NB4 (cell line): ENCODE measurements around the genes TPI1, ATN1 and SLC2A3.

GRCh38 chr12:6688041-6688389 lies 1.2 kb downstream of the ZNF384 start:
- RRBS = no CpG with 5 or more reads among the region's 3 CpGs

GRCh38 chr12:6763682-6764908 lies 2.1 kb upstream of the PTMS start:
- RRBS = 88% methylated on average over 1 of the region's 21 CpGs

DNA sequence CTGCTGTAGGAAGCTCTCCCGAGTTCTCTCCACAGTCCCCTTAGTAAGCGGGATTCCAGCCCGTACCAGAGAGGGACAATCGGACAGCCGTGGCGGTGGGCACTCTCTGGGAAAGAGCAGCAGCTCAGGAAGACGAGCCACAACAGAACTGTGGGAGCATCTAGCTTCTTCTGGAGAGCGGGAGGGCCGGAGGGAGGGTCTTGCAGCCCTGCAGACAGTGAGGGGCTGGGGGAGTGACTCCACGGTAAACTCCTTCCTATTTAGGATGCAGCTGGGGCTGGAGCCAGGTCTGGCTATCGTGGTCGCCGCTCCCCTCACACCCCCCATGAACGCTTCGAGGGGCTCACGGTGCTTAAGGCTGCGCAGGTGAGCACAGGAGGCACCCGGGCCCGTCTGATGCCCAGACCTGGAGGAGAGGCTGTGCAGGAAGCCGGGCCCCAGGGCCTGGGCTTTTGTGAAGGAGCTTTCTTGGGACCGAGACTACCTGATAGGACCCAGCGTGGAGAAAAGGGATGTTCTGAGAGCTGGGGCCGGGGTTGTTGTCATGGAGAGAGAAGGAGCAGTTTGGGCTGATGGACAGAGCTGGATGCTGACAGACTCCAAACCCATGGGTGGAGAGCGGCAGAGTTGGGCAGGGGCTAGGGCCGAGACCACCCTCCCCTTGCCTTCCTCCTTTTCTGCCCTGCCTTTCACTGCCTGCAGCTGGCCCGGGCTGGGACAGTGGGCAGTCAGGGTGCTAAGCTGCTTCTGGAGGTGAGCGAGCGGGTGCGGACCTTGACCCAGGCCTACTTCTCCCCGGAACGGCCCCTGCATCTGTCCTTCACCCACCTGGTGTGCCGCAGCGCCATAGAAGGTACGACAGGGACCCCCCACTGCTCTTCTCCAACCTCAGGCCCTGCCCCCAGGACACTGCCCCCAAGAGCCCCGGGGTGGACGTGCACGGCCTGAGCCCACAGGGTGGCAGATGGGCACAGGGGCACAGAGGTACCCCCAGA lies 3.7 kb upstream of the GNB3 start:
- RRBS = 90% methylated on average over 9 of the region's 37 CpGs

GRCh38 chr12:6837716-6838235 lies 2.9 kb upstream of the GNB3 start:
- RRBS = no CpG with 5 or more reads among the region's 19 CpGs

- RRBS = no CpG with 5 or more reads among the region's 13 CpGs
Measured at GRCh38 chr12:6843314-6843930, 2.7 kb downstream of the GNB3 start.

- RRBS = 2% methylated on average over 6 of the region's 57 CpGs
Measured at GRCh38 chr12:6867005-6867677, at the start of gene TPI1. Gene TPI1, plus strand, starts transcription at chr12:6867531.

GRCh38 chr12:6899715-6900508 lies 4.7 kb upstream of the LRRC23 start:
- RRBS = no CpG with 5 or more reads among the region's 12 CpGs

DNA sequence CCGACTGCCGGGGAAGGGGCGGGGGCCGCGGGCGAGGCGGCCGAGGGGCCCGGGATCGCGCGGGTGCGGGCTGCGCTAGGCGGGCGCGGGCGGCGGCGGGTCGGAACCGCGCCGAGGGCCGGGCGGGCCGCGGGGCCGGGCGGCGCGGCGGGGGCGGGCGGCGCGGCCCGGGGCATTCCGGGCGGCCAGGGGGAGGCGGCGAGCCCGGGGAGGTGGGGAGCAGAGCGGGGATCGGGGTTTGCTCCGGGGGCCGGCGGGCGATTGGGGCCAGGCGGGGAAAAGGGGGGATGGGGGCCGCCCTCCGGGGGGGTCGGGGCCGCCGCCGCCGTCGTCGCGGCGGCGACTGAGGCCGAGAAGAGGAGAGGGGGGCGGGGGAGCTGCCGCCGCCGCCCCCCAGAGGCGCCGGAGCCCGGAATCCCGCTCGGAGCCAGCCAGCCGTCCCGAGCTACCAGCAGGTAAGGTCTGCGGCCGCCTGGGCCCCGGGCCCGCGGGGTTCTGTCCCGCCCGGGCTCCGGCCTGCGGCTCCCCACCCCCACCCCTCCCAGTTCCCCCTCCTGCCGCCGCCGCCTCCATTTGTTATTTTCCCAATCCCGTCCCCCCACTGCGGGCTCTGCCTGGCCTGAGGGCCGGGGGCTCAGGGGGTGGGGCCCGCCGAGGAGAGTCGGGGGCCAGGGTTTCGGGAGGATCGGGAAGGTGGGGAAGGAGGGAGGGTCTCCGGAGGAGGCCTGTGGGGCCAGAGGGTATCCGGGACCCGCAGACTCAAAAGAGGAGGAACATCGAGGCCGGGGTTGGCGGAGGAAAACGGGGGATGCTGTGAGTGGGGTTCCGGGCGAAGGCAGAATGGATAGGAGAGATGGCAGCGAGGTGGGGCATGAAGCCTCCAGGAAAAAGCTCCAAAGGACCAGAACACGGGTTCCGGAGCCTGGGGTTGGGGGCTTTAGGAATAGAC lies at the start of gene ATN1:
ATN1 (plus strand) TSS at position 30 of the 949 bp plus-strand sequence.
- RRBS = 16% methylated on average over 70 of the region's 106 CpGs

DNA sequence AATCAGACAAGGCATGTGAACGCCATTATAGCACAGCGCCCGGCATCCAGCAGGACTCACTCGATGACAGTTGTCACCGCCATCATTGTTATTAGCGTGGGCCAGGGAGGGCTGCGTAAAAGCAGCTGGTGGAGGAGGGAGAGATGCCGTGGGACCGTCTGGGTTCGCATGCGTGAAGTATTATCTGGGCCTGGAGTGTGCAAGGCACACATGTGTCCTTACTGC lies 315 bp upstream of the PTPN6 start:
- RRBS = no CpG with 5 or more reads among the region's 11 CpGs

DNA sequence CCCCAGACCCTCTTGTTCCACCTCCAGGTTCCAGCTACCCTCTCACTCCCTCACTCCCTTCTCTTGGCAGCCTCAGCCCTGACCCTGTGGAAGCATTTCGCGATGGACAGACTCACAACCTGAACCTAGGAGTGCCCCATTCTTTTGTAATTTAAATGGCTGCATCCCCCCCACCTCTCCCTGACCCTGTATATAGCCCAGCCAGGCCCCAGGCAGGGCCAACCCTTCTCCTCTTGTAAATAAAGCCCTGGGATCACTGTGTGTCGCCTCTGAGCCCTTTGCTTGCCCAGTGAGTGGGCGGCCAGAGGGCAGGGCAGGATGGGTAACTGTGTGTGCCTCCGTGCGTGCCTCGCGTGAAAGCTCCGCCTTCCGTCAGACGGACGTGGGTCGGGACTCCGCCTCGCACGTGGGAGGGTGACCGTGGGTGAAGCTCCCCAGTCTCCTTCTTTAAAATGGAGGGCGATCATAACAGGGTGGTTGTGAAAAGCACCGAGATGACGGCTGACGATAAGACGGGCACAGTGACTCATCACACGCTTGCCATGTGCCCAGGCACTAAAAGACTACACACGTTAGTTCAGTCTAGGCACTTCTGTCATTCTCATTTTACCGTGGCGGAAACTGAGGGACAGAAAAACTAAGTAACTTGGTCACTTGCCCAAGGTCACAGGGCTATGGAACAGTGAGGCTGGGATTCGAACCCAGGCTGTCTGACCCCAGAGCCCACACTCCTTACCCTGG lies 9.2 kb downstream of the PHB2 start:
- RRBS = no CpG with 5 or more reads among the region's 27 CpGs

GRCh38 chr12:6962532-6963441 lies 7.7 kb downstream of the PHB2 start:
- RRBS = 96% methylated on average over 7 of the region's 34 CpGs

DNA sequence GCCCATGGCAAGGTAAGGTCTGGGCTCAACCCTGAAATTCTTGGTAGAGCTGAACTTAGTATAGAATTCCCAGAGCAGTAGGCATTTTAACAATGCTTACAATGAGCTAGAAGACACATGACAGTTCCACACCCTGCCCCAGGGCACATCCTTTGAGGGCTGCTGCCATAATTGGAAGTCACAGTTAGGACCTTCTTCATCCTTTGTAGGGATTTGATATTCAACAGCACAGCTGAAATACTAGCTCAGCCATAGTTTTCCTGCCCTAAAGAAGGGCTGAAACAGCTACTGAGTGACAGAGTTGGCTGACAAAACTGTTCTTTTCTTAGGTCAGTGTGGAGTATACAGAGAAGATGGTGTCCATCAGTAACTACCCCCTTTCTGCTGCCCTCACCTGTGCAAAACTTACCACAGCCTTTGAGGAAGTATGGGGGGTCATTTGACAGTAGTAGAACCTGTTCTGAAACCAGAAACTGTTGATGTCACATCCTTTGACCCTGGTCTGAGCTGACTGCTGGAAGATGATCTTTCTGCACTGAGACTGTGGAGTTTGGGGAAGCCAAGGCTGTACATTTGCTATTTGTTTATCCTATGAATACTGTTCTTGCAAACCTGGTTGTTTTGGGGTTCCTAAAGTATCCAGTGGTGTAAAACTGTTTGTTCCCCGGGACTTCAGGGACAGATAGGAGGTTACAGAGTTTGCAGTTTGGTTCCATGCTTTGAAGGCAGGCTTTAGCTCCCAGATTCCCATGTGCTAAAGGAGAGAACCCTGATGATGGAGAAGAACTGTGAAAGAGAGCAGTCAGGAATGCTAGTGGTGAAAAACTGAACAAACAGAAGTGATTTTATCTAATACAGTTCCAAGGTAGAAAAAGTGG lies 4.9 kb downstream of the EMG1 start:
- RRBS = no CpG with 5 or more reads among the region's 1 CpG

GRCh38 chr12:7069762-7070628 lies 9.5 kb downstream of the C1S start:
- RRBS = no CpG with 5 or more reads among the region's 15 CpGs

DNA sequence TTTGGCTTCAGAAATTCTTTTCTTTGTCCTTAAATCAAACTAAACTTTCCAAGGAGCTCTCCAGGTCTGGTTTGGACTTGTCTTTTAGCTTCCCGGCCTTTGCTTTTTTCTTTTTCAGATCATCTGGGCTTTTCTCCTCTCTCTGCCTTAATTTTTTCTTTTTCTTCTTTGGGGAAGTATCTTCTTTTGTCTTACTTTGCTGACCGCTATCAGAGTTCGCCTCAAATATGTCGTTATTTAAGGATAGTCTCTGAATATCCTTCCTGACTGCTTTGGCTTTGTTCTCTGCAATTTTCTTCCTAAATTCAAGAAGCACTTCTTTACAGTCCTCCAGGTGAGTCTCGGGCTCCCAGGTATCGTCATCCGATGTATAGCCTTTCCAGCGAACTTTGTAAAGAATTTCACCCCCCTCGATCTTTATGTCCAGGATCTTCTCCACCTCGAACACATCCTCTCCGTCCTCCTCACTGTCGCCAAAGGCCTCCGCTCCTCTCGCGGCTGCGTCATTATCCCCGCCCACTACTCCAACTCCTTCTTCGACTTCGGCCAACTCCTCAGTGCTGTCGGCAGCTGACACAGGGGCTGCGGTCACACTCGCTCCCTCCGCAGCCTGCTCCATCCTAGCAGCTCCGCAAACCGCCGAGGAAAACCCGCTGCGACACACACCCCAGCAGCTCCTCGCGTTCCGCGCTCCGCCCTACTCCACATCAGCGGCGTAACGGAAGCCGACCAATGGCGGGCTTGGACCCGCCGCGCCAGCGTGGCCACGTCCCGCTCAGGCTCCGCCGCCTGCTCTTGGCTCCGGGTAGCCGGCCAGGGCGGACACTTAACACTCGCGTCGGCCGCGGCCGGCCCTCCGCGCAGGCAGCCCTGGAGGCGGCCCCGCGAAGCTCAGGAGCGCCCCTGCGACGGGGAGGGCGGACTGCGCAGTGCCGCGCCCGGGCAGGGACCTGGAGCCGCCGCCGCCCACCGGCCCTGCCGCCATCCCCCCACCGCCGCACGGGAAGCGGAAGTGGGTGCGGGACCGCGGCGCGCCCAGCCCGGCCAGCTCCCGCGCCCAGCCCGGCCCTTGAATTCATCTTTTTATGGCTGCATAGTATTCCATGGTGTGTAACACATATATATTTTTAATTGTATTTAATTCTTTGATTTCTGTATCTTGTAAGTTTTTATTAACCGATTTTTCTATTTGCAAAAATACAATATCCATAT lies 4.2 kb downstream of the CD163L1 start:
- RRBS = 3% methylated on average over 23 of the region's 87 CpGs

DNA sequence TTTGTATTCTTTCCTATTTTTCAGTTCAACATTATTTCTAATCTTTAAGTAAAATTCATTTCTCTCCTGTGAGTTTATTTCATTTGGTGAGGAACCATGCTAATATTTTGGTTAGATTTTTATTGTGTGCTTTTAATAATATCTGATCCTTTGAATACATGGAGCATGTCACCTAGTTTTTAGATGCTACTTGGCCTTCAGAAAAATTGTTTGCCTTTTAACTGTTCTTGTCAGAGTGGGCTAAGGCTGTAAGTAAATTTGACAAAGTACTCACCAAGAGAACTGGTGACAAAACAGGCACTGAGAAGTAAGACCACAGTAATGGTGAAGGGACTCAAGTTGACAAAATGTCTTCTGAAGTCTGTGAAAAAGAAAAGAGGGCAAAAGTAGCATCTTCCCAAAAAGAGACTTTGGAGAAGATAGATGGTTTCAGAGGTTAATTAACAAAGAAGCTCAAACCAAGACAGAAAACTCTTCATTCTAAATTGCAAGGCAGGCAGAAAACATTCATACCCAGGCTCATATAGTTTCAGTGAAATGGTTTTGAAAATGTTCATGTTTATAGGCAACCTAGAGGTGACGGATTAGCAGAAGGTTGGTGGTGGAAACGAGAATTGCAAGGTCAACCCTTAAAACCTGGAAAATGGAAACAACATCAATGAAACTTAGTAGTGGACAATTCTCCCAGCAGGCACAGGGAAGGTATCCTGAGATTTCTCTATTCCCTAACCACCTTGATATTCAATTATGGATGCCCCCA lies 1.2 kb downstream of the CD163 start:
- RRBS = no CpG with 5 or more reads among the region's 2 CpGs

DNA sequence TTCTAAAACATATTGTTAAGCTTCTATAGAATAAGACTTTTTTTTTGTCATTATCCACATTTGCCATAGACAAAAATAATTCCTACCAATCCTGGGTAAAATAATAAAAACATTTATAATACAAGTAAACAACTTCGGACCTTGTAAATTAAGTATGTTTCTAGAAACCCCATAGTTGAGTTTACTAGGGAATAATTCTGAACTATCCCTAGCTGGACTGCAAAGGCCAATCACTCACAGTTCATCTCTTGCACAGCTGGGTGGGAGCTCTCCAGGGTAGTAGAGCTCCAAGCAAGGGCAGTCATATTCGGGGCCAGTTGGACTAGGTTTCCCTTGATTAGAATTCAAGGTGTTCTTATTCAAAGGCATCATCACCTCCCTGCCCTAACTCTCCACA lies 3.5 kb downstream of the SLC2A3 start:
- RRBS = no CpG with 5 or more reads among the region's 2 CpGs

DNA sequence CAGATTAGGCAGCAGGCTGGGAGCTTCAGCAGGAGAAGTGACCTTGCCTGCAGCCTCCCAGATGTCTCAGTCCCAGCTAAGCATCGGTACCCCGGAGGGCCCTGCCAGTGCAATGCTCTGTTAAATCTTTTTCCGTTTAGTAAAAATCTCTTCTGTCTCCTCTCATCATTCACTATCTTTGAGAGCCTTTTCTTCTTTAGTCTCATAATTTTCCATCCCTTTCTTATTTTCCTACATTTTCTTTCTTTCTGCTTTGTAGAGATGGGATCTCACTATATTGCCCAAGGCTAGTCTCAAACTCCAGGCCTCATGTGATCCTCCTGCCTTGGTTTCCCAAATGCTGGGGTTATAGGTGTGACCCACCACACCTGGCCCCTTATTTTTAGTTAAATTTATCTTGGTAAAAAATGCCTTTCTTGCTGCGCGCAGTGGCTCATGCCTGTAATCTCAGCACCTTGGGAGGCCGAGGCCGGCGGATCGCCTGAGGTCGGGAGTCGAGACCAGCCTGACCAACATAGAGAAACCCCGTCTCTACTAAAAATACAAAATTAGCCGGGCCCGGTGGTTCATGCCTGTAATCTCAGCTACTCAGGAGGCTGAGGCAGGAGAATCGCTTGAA lies 1.1 kb downstream of the SLC2A3 start:
- RRBS = no CpG with 5 or more reads among the region's 15 CpGs

DNA sequence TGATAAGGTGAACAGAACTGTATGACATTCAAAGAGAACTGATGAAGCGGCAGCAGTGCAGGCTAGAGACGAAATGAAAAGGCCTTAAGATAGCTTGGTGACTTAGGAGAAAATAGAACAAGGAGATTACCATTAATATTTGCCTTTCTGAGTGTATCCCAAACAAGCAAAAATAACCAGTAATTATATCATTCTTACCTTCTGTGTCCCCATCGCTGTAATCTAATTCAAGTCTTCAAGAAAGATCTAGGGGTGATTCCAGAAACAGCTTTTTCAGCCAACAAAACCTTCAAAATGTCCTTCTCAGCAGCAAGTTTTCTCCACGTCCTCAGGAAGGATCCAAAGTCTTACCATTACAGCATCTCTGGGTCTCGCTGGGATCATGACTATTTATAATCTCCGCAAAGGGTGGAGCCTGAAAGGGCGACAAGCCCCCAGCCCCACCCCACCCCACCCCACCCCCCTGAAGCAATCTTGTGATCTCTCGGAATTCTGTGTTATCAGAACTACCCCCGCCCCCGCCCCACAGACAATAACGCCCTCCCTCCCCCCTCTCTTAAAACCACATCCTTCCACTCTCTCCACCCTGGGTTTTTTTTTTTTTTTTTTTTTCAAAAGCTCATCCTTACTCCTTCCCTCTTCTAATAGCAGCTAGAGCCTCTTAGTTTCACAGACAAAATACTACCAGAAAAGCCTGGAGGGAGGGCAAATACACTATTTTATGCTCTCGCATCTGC lies at the start of gene SLC2A3:
SLC2A3 (minus strand) TSS at position 366 of the 737 bp plus-strand sequence.
- RRBS = no CpG with 5 or more reads among the region's 12 CpGs

- RRBS = no CpG with 5 or more reads among the region's 19 CpGs
Measured at GRCh38 chr12:8221500-8221962, 5.9 kb downstream of the FAM90A1 start.

- RRBS = no CpG with 5 or more reads among the region's 3 CpGs
Measured at GRCh38 chr12:8540167-8540702, 470 bp downstream of the CLEC4E start.